Colonic mucosa (tissue), 1 donor: ENCODE data around the gene MEAF6.

- PRO-cap: no peak
These were observed 24.7 kb downstream of the MAP7D1 start for GRCh38 chr1:36180584-36181221.

DNA sequence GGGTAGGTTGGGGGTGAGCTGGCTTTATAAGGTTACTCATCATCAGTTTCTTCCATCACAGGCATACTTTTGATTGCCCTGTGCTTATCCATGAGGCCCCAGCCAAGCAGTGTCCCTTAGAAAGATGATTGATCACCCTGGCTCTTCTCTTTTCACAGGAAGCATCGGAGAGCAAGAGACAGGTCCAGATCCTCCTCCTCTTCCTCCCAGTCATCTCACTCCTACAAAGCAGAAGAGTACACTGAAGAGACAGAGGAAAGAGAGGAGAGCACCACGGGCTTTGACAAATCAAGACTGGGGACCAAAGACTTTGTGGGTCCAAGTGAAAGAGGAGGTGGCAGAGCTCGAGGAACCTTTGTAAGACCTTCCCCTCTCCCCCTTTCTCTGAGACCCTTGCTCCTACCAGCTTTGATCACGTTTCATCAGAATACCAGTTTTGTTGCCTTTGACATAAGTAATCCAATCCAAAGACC, 5.4 kb upstream of the SH3D21 start:
- PRO-cap: no peak

DNA sequence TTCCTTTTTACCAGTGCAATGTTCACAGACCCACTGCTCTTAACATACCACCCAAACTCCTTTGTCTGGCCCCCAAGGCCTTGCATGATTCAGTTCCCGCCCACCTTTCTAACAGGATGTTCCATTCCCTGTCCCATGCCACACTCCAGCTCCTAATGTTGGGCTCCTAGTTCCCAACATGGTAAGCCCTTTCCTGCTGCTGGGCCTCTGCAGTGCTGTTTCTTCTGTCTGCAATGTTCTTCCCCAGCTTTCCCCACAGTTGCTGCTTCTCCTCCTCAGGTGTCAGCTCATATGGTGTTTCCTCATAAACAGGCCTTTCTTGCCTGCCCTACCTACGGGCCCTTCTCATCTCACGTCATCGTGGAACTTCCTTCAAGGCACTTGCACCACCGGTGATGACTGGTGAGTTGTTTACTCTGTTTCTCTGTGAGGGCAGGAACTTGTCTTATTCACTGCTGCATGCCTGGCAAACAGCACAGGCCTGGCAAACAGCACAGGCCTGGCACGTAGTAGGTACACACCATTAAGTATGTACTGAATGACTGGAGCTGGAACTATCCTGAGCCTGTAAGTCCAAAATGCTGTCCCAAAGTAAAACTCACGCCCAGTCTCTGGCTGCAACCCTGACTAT, 25.9 kb downstream of the STK40 start:
- PRO-cap: no peak

DNA sequence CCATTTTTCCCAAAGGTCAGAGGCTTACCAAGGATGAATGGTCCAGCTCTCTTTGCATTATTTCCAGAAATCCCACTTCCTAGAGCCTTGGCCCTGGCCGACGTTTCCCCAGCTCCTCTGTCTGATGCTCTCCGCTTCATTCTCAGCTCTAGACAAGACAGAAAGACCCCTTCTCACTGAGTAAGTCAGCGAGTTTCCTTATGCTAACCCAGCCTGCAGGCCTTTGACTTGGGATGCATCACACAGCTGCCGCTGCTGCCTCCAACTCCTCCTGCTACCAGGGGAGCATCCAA, 24.6 kb downstream of the STK40 start:
- PRO-cap: no peak

DNA sequence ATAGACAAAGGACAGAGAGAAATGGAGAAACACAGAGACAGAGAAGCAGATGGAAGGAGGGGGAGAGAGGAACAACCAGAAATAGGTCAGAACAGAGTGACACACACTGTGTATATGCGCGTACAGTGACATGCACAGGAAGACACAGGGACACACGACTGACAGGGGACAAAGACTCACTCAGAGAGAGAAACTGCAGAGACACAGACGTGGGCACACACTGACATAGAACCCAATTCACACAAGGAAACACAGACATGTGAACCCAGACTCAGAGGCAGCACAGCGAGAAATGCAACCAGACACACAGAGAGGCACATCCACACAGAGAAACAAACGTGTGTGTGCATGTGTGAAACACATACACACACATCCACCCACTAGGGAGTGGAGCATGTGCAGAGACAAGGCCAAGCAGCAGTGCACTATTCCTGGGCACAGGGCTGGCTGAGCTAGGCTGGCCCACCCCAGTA, 123.3 kb upstream of the CSF3R start:
- PRO-cap: no peak

DNA sequence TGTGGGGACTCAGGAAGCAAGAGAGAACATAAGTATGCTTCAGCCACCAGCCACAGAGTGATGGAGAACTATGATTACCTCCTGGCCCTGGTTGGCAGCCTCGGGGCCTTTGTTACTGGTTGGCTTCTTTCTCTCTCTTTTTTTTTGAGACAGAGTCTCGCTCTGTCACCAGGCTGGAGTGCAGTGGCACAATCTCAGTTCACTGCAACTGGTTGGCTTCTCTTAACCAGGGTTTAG, 29.2 kb upstream of the GRIK3 start:
- PRO-cap: no peak

DNA sequence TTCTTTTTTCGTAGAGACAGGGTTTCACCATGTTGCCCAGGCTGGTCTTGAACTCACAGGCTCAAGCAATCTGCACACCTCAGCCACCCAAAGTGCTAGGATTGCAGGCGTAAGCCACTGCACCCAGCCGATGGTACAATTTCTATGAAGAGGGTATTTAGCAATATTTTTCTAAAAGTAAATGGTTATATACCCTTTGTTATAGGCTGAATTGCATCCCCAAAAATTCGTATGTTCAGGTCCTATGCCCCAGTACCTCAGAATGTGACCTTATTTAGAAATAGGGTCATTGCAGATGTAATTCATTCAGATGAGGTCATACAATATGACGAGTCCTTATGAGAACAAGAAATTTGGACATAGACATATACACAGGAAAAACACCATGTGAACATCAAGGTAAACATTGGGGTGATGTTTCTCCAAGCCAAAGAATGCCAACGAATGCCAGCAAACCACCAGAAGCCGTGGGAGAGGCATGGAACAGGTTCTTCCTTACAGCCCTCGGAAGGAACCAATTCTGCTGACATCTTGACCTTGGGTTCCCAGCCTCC, 13.0 kb upstream of the ZC3H12A start:
- PRO-cap: no peak

DNA sequence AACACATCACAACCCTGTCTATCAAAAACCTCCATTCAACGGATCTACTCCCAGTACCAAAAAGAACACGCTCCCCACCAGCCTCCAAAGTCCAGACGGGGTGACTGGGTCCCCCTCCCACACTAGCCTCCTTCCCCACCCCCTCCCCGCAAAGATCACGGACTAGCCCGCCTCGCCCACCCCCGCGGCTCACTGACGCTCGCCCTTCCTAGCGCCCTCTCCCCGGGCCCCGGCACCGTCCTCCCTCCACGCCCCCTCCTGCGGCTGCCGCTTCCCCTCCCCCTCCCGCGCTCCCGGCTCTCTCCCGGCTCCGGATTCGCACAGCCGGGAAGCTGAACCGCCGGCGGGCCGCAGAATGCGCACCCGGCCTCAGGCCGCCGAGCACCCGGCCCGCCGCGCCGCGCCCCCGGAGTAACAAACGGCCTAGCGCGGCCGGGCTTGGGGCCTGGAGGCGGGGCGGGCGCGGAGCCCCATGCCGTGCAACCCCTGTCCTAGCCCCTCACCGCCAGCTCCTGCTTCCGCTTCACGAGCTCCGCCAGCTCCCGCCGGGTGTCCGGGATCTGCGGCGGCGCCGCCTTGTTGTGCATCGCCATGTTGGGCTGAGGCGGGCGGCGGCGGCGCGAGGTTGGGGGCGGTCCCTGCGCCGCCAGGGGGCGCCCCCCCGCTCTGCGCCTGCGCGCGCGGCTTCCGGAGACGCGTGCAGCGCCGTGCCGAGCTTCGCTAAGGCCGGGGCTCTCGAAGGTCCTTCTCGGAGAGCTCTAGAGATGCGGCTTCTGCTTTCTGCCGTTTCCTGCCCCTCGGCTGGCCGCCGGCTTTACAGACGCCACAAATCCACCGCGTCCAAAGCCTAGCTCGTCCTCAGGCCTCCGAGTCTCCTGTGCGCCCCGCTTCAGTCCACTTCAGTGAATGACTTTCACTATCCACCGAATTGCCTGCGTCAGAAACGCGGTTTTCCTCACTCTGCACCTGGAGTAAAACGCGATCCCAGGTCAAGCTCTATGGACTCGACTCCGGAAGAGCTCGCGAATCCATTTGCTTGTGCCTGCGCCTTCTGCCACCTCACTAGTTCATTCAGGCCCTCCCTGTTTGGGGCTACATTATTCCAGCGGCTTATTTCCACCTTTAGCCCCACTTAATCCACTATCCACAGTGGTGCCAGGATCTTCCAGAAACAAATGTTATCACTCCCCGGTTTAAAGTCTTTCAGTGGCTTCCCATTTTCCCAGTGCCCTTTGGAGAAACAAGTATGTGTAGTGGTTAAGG, at the start of gene MEAF6:
Gene MEAF6, minus strand, starts transcription at position 613 of the 1,263 bp plus-strand sequence.
- PRO-cap: unidirectional peak, minus-strand start at position 253 of the sequence; bidirectional peak, plus-strand start at position 691 of the sequence, minus-strand start at position 596 of the sequence; bidirectional peak, plus-strand start at position 1,001 of the sequence, minus-strand start at position 877 of the sequence

DNA sequence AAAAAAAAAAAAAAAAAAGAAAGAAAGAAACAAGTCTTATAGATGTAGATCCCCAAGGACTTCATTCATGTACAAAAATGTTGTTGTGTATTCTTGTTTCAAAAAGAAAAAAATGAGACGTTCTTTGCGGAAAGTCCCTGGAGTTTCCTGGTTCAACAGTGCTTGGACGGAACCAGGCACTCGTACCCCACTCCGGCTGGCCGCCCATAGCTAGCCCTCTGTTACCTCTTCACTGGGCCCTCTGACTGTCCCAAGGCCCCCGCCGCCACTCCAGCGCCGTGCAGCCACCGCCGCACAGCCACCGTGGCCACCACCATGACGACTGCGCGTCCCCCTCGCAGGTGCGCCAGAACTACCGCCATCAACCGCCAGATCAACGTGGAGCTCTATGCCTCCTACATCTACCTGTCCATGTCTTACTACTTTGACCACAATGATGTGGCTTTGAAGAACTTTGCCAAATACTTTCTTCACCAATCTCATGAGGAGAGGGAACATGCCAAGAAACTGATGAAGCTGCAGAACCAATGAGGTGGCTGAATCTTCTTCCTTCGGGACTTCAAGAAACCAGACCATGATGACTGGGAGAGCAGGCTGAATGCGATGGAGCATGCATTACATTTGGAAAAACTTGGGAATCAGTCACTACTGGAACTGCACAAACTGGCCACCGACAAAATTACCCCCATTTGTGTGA, 9.5 kb downstream of the SNIP1 start:
- PRO-cap: no peak

- PRO-cap: no peak
These were observed 690 bp downstream of the C1orf109 start for GRCh38 chr1:37689576-37690101.

DNA sequence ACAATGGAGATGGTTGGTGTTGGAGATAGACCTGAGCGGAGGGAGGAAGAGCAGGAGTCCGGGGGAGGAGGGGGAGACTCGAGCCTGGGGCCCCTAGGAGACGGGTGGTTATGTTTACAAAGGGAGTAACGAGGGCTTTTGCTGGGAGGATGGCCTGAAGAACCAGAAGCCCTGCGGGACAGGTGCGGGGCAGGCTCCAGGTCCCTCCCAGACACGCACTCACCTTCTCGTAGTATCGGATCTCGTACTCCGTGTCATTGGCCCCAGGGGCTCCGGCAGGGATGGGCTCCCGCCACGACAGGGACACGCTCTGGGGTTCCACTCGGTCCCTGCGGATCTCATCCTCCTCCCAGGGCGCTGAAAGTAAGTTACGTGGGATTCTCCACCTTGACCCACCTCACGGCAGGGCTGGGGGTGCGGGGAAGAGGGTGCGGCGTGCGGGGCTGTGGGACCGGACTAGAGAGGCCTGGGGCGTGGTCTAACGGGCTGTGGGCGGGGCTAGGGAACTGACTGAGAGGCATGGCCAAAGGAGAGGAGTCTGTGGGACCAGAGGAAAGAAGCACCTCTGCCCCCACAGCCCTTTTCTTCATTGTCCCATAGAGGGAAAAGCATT, 29.8 kb downstream of the EPHA10 start:
- PRO-cap: bidirectional peak, plus-strand start at position 541 of the sequence, minus-strand start at position 458 of the sequence

DNA sequence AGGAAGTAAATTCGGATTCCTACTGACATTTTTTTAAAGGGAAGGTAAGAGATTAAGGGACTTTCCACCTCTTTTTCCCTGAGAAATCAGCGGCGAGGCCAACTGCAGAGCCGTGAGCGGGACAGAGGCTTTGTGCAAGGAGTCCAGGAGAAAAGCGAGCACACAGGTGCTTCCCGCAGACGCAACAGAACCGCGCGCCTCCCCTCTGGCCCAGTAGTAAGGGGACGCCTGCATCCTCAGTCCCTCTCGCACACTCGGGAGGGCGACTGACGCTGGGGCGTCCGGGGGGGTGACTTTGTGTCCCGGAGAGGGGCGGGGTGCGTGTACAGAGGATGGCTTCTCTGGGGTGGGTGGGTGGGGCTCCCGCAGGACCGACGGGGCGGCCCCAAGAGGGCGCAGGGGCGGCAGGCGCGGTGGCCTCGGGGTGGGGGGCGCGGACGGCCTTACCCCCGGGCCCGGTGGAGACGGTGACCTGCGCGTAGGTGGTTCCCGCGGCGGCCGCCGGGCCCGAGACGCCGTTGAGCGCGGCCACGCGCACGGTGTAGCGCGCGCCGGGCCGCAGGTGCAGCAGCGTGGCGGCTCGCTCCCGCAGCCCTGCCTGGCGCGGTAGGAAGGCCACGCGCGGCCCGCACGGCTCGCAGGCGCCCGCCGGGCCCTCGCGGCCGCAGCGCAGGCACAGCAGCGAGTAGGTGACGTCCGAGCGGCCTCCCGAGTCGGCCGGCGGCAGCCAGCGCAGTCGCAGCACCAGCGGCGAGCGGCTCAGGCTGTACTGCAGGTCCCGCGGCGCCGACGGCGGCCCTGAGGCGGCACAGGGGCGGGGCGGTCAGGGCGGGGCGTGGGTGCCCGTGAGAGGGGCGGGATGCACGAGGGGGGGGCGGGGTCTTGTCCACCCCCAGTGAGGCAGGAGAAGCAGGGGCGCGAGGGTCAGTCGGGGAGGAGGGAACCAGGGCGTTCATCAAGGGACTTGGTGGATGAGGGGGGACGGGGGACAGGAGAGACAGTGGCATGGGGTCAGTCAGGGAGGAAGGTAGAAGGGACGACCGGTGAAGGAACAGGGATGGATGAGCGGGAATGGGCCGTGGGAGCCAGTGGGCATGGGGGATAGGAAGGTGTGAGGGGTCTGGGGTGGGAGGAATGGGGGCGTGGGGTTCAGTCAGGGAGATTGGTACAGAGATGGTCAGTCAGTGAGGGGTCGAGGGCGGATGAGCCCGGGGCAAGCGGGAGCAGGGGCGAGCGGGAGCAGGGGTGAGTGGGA, 12.1 kb downstream of the EPHA10 start:
- PRO-cap: bidirectional peak, plus-strand start at position 539 of the sequence, minus-strand start at position 514 of the sequence; unidirectional peak, minus-strand start at position 771 of the sequence

- PRO-cap: no peak
These were observed 7.3 kb upstream of the YRDC start for GRCh38 chr1:37815097-37815836.

DNA sequence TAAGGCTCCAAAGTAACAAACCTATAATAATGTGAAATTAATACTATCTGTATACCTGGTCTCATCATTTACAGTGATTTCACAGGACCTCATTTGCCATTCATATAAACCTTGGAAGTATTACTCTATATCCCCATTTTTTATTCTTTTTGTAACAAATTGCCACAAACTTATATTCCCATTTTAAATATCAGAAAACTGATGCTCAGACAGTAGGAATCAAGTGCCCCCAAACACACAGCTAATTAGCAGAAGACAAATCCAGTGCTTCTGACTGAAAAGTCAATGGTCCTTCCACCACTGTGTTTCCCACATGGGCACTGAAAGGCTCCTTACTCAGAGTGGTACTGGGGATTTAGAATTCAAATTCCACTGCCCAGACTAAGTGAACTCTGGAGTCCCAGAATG, 25.1 kb upstream of the YRDC start:
- PRO-cap: no peak

DNA sequence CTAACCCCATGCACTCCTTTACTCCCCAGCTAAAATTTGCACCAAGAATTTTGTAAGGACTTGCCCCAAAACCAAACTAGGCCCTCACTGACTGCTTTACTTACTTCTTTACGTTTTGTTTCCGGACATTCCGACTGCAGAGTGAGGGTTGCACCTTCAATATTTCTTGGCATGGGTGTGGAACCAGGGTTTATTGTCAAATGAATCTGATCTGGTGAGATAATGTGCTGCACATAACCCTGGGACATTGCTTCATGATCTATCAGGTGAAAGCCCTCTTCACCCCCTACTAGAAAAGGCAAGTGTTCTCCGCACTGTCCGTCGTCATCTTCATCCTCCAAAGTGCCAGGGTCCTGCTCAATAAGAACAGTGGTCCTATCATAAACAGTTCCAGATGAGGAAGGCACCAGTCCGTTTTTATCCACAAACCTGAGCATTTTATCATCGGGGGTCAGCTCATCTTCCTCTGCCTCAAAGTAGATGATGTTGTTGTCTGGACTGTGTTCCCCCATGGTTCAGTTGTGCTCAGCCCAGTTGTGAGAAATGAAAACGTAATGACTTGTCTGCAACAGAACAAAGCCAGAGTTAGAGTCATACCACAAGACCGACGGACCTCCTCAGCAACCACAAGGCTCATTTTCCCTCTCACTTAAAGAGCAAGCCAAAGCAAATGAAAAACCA, 2.1 kb downstream of the MTF1 start:
- PRO-cap: no peak

DNA sequence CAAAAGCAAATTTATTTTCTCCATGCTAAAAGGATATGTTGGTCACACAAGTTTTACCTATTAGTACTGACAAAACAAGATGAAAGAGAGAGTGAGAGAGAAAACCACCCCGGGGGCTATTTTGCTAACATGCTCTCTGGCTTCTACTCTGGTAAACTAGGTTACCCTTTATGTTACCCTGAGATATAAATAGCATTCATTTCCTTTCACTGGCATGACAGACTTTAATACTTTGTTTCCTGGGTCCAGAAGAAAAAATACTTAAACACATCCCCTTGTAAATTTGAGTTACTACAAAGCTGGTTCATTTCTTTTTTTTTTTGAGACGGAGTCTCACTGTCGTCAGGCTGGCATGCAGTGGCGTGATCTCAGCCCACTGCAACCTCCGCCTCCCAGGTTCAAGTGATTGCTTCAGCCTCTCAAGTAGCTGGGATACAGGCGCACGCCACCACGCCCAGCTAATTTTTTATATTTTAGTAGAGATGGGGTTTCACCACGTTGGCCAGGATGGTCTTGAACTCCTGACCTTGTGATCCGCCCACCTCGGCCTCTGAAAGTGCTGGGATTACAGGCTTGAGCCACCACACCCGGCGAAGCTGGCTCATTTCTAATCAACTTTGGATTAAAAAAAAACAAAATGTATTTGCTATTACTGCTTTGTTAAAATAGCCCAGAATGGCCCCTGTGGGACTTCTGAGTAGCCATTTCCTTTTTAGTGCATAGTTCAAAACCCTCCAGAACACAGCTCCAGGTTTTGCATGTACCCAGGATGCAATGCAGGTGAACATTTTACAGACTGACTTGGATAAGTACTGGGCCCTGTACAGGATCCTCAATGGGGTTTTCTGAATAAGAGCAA, 20.6 kb downstream of the INPP5B start:
- PRO-cap: no peak

GRCh38 chr1:37999135-38000252, 5.8 kb downstream of the FHL3 start:
- PRO-cap: unidirectional peak, plus-strand start at chr1:37999776; unidirectional peak, minus-strand start at chr1:37999962

- PRO-cap: no peak
These were observed 17.6 kb upstream of the POU3F1 start for GRCh38 chr1:38064048-38064807.

DNA sequence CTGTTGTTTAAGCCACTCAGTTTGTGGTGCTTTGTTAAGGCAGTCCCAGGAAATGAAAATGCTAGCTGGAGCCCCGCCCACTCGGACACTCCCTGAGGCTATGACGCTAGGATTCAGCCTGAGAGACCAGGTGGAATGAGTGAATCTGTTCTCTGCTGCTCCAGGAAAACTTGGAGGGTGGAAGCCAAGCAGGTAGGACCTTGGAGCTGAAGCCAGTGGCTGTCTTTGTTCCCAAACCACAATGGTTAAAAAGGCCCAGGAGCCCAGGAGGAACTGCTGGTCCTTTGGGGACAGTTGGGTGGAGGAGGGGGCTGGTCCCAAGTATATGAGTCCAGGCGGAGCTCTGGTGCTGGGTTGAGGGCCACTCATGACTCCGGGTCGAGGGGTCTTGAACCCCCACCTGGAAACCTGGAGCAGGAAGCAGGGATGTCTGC, 196.7 kb upstream of the POU3F1 start:
- PRO-cap: unidirectional peak, plus-strand start at position 163 of the sequence

DNA sequence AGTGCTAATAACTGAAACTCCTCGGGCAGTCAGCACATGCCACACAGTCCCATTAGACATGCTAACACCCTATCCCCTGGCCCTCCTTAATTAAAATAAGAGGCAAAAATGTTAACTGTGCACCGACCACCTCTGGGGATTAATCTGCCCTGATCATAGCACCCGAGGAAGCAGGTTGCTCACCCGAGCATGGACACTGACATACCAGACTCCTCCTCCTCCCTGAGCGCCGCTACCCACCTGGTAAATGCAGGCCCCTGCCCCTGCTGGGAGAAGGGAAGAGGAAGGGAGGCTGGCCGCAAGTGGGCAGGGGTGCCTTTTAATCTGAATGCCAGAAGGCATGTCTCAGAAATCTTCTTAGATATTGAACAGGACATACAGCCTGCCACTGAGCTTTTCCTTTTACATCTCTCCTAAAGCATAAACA, 360.9 kb downstream of the RRAGC start:
- PRO-cap: no peak